ENCODE data around the genes HNRNPD, COQ2 and ABRAXAS1.

GRCh38 chr4:80237766-80238466 lies 28.5 kb upstream of the FGF5 start:
- PRO-cap = no peak

DNA sequence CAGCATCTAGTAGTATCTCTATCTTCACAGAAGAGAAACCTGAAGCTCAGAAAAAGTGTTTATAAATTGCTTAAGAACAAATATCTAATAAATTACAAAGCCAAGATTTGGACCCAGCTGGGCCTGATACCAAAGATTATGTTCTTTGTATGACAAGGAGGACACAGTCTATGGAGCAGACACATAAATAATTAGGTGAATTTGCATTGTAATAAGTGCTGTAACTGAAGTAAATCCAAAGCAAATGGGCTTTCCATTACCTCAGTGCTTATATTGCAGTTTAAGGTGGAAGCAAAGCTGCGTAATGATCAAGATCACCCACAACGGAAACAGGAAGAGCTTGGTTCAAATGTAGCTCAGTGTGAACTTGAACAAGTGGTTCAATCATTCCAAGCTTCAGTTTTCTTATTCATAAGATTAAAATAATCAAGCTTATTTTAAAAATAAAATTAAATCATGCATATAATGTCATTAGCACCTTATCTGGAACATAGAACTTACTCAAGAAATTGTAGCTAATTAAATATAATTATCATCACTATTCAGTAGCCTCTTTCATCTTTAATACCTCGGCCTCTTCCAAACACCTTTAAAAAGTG lies 19.1 kb upstream of the RASGEF1B start:
- PRO-cap = no peak

DNA sequence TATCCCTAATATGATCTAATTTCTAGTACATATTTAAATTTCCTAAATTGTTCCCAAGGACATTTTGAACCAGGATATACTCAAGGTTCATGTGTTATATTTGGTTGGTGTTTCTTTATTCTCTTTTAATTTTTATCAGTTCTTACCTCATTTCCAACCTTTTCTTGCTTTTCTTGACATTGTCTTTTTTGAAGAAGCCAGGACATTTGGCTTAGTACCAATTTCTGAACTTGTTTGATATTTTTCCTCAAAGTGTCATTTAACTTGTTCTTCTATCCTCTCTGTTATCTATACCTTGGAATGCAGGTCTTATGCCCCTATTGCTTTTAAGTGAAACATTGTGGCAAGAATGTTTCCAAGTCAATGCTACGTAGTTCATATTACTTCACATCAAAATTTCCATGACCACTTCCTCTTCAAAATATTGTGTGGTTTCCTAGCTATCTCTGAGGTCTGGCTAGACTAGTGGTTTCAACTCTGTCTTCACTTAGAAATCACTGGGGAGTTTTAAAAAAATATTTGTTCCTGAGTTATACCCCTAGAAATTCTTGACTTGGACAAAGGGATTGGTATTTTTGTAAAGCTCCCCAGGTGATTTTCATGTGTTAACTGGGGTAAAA lies 20.1 kb upstream of the RASGEF1B start:
- PRO-cap = no peak

DNA sequence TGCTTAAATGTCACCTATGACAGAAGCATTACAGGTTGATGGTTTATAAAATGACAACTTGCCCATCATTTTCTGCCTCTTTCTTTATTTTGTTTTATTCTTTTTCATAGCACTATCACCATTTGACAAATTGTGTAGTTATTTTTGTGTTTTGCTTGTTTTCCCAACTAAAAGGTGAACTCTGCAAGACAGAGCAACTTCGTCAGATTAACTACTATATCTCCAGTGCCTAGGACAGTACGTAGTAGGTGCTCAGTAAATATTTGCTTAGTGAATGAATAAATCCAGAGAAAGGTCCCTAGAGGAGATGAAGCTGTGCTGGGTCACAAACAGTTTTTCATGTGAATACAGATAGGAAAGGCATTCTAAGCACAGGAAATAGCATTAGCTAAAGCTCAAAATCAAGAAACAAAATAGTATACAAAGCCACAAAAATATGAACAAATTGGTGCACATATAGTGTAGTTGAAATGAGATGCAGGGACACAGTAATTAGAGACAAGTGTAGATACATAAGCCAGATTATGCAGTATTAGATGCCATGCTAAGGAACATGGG lies 154.3 kb upstream of the RASGEF1B start:
- PRO-cap = no peak

DNA sequence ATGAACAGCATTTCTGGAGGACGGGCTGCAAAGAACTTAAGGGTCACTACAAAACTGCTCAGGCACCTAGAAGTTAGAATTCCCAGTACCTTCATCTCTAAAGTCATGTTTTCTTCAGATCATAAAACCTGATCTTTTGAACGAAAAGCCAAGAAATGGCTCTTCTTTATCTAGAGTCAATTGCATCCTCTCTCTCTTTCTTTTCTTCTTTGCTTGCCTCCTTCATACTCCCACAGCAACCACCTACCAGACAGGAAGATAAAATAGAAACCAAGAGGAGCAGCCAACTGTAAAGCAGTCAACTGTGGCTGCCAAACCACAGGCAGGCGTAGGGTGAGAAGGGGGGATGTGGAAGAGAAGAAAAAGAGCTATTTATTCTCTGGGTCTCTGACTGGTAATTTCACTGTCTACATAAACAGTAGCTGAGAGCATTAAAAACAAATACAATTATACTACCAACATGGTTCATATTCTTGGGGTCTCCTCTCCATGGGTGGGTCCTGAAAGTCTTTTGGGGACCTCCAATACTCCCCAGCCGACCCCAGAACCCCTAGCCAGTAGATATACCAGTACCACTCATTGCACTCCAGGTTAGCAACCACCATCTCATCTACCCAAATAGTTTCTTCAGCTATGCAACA lies 177.2 kb upstream of the RASGEF1B start:
- PRO-cap = no peak

GRCh38 chr4:82353242-82353924 lies 20.4 kb downstream of the HNRNPD start:
- PRO-cap = no peak

DNA sequence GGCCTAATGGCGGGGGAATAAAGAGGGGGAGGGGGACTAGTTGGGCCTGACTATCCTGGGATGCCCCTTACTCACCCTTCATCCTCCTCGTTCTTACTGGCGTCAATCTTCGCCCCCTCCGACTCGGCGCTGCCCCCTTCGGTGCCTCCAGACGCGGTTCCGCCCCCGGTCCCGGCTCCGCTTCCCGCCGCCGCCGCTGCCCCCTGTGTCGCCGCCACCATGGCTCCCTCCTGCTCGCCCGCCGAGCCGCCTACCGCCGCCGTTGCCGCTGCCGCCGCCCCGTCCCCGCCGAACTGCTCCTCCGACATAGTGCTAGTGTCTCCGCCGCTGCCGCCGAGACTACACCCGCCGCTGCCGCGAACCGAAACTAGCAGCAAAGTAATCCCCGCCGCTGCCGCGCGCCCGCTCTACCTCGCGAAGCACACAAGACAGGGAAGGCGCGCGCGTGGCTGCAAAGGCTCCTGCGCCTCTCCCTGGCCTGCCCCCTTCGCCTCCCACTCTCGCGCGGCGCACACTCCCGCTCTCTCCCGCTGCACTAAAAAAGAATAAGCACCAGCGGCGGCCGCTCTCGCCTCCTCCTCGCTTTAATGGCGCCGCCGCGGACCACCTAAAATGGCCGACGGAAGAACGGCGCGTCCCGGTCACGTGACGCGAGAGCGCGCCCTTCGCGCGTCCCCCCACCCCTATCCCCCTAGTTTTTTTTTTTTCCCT lies at the start of gene HNRNPD:
Gene HNRNPD (minus strand): TSS at position 621 of the 711 bp plus-strand sequence.
- PRO-cap = unidirectional peak, minus-strand start at position 314 of the sequence; bidirectional peak, plus-strand start at position 696 of the sequence, minus-strand start at position 586 of the sequence

DNA sequence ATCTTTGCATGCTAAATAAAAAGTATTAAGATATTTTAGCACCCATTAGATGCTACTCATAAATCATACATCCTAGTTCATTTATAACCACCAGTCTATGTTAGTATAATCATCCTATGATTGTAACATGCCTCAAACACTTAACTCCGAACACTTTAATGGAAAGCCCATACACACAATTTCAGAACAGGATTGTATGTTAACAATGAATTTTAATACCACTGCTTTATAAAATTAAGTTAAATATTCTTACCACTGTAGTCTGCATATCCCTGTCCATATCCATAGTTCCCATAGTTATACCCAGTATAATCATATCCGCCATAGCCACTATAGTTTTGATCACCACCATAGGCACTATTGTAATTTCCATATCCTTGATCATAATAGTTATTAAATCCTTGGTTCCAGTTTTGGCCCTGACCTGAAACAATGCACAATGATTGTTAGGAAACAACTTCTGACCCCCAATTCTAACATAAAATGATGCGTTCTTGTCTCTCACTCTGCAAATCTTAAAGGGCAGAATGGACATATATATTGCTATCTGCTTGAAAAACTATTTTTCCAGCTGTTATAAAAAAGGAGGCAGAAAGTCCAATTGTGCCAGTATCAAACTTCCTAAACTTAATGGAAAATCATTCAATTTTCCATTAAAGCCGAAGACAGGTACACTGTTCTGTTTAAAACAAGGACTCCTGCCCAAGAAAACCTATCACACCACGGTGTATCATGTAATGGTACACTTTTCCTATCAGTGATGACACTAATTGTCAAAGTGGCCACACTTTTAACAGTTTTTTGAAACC lies 3.8 kb downstream of the HNRNPDL start:
- PRO-cap = no peak

DNA sequence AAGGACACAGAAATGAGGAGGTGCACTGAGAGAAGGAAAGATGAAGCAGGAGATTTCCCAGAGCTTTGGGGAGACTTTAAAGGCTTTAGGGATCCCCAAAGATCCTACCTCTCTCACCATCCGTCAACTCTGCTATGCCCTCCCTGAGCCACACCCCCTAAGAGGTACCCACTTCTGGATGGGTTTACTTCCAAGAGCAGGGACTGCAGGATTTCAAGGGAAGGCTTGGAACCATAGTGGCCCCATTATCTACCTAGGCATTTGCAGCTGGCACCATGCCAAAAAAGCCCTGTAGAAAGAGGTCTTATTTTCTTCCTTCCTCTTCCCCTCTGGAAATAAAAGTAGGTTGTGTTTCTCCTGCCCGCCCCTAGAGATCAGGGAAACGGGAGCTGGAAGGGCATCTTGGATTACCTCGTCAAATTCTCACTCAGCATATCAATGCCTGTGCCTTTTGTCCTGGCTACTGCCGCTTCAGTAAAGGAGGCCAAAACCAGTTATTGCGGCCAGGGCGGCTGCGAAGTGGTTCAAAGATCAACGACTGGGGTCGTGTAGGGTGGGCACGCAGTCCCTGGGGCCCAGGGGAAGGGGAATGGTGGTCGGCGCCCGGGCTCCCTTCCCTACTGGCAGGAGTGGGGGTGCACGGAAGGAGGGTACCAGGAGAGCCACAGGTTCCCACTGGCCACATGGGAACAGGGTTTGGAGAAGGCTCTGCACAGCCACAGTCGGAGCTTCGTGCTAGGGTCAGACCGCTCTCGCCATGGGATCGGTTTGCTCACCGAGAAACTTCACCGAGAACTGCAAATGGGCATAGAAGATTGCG lies 1.5 kb downstream of the SCD5 start:
- PRO-cap = no peak

- PRO-cap = no peak
Measured at GRCh38 chr4:82898948-82899275, 1.6 kb upstream of the THAP9 start.

- PRO-cap = no peak
Measured at GRCh38 chr4:83112893-83113517, 1.5 kb downstream of the PLAC8 start.

DNA sequence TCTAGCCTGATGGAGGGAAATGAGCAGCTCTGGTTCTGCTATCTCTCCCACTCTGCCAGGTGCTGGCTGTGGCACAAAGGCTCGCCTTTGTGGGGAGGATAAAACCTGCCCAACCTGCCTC lies 36.3 kb downstream of the COQ2 start:
- PRO-cap = no peak

GRCh38 chr4:83250498-83251012 lies 34.0 kb downstream of the COQ2 start:
- PRO-cap = no peak

DNA sequence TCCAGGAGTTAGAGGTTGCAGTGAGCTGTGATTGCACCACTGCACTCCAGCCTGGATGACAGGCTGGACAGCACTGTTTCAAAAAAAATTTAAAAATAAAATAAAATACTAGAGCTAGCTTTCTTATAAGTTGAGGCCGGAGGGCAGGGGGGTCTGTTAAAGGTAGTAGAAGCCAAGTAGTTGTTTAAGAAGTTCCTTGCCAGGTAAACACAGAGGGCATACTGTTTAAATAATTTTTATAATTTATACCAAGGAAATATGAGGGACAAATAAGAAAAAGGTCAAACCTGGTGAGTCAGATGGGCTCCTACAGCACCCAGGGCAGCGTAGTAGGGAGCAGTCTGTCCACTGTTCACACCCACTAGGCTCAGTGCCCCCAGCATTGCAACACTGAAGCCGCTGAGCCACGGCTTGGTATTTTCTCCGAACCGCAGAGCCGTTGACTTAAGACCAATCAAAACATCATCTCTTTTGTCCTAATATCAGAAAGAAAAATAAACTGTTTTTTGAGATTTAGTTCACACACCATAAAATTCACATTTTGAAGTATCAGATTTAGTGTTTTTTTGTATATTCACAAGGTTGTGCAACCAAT lies 17.2 kb downstream of the COQ2 start:
- PRO-cap = no peak

DNA sequence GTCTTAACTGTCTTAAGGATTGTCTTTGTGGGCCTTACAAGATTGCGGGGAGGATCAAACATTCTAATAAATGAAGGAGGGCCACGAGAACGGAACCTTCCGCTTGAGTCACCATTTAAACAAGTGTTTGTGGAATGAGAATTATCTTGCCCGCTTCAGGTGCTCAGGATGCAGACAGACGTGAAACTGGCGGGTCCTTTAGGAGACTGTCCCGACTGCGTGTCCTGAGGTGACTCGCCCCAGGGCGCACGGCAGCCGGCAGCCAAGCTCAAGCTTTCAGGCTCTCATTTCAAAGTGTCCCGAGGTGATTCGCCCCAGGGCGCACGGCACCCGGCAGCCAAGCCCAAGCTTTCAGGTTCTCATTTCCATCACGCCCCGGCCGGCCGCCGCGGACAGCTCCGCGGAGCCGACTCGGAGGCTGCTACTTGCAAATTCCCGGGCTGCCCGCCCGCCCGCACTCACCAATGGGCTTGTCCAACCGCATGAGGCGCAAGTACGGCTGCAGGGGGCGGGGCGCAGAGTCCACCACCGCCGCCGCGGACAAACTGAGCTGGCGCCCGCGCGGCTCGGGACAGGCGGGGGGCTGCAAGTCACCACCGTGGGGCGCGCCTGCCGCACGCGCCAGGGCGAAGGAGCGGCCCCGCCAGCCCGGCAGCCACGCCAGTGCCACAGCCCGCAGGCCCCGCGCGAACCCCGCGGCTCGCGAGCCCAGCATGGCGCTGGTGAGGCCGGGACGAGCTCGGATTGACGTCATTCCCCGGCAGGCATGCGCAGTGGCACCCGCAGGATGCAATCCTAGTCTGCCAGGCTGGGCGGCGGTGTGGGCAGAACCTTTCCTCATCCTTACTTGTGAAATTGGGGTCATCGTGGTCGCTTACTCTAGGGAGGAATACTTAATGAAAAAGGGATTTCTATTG lies at the start of gene COQ2:
Gene COQ2 (minus strand): TSS at position 749 of the 917 bp plus-strand sequence.
- PRO-cap = bidirectional peak, plus-strand start at position 548 of the sequence, minus-strand start at position 400 of the sequence

DNA sequence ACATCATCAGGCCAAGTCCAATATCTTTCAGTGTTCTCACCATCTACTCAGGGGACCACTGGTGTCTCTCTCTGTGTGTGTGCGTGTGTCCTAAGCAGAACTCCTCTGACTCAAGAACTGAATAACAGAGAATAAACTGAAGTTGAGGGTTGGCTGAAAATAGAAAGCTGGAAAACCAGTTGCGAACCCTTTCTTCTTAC lies 38.2 kb downstream of the HELQ start:
- PRO-cap = no peak

DNA sequence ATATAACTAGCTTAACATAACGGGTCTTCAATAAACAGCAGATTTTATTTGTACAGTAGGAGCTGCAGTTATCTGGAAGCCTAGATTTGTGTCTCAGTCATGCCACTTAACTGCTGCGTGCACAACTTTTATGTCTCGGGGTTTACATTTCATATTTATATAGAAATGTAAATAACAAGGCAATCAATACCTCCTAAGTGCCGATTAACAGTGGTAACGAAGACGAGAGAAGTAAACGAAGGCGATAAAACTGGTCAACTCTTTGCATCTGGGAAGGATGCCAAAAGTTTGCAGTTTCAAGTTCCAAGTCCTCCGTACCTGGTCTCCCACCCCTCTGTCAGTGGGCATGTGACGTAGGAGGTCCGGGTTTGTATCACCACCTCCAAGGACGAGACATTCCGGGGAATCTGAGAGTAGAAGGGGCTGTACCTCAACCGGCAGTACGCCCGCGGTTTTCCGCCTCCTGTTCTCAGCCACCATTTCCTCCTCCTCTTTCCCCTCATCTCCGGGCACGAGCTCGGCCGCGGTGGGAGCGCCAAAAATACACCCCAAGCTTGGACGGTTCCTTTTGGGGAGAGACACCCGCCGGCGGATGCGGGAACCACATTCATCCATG lies 436 bp downstream of the HELQ start:
- PRO-cap = bidirectional peak, plus-strand start at position 396 of the sequence, minus-strand start at position 409 of the sequence; unidirectional peak, minus-strand start at position 511 of the sequence

DNA sequence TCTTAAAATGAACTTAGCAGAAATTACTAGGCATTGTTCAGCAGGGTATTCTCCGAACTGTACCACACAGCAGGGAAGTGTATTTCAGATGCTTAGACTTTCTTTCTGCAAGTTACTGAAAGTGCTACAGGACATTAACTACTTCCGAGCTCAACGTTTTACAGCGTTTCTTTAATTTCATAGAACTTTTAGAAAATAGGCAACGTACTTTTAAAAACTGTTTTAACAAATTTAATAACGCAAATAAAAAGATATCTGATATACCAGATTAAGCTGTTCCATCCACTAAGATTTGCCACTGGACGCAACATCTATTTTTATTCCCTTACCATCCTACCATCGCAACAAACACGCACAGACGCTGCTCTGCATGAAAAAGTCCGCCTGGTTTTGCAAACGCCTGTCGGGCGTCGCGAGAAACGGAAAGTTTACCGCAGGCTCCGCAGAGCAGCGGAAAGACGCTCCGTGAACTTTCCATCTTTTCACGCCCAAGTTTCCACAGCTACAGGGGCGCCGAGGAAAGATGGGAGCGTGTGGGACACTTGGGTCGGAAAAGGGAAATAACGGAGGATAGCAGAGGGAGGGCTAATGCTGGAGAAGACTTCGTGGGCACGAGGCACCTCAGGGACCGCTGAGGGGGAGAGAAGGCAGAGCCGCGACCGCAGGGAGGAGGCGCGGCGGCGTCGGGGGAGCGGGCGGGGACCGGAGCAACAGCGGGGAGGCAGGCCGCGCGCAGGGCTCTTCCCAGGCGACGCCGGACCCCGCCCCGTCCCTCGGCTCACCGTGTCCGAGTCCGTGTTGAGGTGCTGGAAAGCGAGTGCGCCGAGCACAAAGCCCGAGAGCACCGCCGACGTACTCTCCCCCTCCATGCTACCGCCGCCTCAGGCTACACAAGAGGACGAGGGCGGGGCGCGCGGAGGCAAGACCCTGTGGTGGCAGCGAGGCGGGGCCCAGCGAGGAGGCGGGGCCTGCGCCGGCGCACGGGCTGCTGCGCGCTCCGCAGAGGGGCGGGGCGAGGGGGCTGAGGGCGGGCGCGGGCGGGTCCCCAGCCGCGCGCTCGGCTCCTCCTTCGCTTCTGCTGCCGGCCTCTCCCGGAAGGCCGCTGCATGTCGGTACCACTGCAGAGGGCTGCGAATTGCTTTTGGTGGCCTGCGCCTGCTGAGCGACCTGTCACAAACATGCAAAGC lies at the start of gene ABRAXAS1:
Gene ABRAXAS1 (minus strand): TSS at position 897 of the 1,187 bp plus-strand sequence.
- PRO-cap = no peak

- PRO-cap = no peak
Measured at GRCh38 chr4:83595961-83596249, 60.0 kb downstream of the GPAT3 start.

- PRO-cap = no peak
Measured at GRCh38 chr4:84126897-84127451, 372.1 kb downstream of the NKX6-1 start.